Metastatic Liver Carcinoma in the Lung (tissue), 2 donors: ENCODE results near the gene NINL.

- PRO-cap, 2 experiments = no peak in any of the 2 experiments
Observed at GRCh38 chr20:24745943-24746475, 203.1 kb upstream of the CST7 start.

- PRO-cap, 2 experiments = no peak in any of the 2 experiments
Observed at GRCh38 chr20:24746476-24746700, 202.7 kb upstream of the CST7 start.

DNA sequence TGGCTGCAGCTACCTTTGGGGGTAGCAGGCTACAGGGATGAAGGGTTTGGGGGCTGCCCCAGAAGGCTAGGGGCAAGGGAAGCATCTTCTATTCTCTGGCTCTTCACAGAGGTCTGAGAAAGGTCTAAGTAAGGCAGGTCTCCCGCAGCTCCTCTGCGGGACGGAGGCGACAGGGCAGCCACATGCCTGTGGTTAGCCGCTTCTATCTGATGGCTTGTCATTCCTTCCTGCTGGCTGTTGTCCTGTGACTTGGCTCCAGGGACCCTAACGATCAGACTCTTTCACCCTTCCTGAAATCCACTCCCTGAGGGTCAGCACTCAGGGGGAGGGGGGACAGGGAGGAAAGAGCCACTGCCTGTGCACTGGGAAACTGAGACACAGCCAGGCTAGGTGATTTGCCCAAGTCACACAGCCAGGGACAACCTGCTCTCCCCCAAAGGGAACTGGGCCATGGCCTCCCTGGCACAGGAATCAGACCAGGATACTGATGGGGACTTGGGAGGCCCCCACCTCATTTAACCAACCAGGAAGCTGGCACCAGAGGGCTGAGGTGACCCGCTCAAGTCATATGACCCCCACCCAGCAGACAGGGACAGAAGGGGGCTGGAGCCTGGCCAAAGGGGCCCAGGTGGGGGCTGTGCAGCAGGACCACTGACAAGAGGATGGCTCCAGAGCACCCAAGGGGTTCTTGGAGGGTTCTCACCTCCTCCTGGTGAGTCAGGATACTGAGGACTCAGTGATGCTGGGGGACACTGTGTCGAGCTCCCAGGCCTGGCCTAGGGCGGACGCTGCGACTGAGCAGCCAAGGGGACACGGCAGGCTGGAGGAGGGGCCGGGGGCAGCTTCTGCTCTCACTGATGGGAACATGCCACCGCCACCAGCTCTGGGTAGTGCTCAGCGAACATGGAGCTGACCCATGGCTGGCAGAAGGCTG, 936 bp downstream of the CST7 start:
- PRO-cap, 2 experiments = no peak in any of the 2 experiments

DNA sequence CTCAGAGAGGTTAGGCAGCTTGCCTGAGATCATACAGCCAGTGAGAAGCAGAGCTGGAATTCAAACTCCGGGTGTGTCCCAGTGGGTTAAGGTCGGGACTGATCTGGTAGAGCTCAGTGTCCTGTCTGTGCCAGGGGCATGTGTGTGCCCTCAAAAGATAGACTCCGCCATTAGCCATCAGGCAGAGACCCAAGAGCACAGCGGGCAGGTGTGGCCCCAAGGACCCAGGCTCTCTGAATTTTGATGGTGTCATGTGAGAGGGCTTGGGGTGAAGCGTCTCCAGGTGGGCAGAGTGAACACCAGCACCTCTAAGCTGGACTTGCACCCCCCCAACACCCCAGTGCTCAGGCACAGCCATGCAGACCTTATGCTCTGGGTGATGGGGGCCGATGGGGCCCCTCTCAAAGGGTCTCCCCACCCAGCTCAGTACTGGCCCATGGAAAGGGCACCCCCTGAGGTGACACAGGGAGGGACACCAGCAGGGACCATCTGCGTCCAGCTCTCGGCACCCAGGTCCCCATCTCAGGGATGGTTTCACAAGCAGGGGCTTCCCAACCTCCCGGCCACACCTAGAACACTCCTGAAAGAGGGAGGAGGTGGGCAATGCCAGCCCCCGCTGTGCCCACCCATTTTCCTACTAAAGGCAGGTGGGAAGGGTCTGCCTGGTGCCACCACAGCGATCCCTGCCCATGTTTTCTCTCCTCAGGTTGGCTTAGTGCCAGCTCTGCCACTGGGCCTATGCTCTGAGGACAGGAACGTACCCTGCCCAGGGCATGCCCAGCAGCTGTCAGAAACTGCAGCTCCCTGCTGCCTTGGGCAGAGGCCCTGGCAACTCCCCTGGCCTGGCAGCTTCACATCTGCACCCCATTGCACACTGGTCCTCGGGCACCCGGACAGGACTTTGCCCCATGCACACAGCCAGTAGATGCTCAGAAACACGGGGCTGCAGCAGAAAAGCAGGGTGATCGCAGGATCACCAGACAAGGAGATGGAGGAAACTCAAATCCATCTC, 3.5 kb downstream of the CST7 start:
- PRO-cap, 2 experiments = peak in 1 of 2 experiments; most common plus-strand start position 937 of the sequence (in 1)

- PRO-cap, 2 experiments = no peak in any of the 2 experiments
Observed at GRCh38 chr20:24964257-24964860, 15.3 kb downstream of the CST7 start.

GRCh38 chr20:24988945-24989582, 3.5 kb downstream of the APMAP start:
- PRO-cap, 2 experiments = peak in 1 of 2 experiments; most common plus-strand start chr20:24989434 (in 1); most common minus-strand start chr20:24989307 (in 1)

DNA sequence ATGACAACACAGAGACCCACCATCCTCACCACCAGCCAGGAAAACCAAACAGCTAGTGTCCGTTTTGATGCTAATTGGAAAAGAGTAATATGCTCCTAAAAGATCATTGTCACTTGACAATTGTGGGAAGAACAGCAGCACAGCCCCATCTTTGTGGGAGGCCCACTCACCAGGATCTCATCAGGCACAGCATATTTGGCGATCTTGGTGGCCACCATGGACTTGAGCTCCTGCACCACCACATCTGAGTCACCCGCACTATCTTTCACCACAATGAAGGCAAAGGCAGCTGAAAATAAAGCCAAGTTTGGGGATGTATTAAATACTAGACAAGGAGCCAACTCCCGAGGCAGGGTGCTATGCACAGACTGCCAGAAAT, 16.5 kb upstream of the APMAP start:
- PRO-cap, 2 experiments = no peak in any of the 2 experiments

DNA sequence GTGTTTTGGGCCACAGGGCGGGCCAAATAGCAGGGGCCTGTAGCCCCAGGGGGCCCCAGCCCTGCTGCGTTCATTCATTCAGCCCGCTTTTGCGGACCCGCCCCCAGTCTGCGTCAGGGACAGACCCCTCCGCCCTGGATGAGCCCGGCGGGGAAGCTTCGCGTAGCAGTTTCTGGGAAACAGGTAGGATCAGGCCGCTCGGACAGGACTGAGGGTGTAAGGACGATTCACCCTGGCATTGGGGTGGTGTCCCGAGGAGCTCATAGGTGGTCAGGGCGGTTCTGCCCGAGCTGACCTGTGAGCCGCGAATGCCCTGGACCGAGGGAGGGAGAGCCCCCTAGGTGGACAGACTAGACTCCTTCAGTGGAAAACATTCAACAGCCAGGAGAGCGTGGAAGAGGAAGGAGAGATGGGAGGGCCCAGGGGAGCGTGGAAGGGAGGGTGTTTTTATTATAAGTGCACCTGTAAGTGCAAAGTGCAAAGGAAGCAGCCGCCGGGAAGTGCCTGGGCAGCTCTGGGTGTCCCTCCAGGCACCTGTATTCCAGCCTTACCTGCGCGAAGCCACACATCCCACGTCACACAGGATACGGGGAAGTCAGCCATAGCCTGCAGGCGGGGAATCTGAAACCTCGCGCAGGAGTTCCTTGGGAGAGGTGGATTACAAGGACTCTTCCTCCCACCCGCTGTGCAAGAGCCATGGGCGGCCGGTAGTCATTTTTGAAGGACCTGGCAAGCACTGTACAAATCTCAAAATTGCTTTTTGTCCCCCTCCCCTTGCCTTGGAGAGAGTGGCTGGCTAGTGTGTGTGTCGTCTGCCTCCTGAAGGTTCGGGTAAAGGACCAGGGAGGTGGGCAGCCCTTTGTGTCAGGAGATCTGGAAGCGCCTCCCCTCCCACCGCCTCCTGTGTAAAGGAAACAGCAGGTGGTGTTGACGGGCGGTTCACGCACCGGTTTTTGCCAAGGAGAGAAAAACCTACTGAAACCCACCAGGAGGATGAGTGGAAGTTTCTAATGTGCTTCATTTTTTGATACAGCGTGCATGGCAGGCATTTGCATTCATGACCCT, 892 bp downstream of the ENTPD6 start:
- PRO-cap, 2 experiments = peak in 1 of 2 experiments; most common plus-strand start position 168 of the sequence (in 1)

DNA sequence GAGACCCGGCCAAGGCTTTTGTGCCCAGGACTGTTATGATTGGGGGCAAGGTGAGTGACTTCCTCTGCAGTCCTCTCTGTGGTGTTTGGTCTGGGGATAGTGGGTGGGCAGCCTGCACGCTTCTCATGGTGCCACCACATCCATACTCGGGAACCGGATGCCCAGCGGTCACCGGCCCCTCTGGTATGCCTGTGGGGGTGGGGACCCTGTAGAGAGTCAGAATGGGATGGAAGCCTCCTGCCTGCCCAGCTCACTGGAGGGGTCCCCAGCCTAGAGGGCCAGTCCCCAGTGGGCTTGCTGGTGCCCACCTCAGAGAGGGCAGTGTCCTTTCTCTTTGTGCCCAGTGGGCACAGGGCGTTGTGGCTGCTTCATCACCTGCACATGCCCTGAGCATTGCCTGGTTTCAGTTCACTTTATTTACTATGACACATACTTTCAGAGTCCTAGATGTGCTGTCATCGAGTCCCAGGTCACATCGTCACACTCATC, 40.6 kb downstream of the PYGB start:
- PRO-cap, 2 experiments = no peak in any of the 2 experiments

GRCh38 chr20:25319656-25320854, 70.6 kb downstream of the ABHD12 start:
- PRO-cap, 2 experiments = no peak in any of the 2 experiments

DNA sequence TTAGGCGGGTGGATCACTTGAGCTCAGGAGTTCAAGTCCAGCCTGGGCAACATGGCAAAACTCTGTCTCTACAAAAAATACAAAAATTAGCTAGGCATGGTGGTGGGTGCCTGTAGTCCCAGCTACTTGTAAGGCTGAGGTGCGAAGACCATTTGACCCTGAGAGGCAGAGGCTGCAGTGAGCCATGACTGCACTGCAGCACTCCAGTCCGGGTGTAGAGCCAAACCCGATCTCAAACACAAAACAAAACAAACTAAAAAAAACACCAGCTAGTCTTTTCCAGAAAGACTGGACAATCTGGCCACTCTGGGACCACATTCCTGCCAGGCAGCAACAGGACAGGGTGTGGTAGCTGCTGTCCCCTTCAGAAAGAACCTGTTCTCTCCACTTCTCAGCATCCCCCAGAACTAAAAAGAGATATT, 6.1 kb downstream of the ABHD12 start:
- PRO-cap, 2 experiments = no peak in any of the 2 experiments

- PRO-cap, 2 experiments = no peak in any of the 2 experiments
Observed at GRCh38 chr20:25461258-25461678, 53.8 kb downstream of the GINS1 start.

DNA sequence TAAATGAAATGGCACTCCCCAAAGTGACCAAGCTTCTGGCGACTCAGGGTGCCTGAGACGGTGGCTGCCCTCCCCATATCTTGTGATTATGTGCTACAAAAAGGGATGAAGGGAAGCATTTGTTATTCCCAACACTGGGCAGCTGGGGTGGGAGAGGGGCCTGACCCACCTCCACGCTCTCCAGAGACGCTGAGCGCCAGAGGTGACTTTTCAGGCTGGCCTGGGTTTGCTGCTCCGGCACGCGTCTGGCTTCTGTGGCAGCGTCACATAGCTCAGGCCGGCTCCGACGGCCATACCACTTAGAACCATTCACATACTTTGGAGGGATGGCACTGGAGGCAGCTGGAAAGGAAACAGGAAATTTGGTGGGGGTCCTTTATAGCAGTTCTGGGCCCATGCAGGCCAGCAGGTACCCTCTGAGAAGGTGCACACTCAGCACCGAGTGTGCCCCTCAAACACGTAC, 72.6 kb downstream of the NINL start:
- PRO-cap, 2 experiments = no peak in any of the 2 experiments

GRCh38 chr20:25532555-25533597, 52.5 kb downstream of the NINL start:
- PRO-cap, 2 experiments = no peak in any of the 2 experiments

DNA sequence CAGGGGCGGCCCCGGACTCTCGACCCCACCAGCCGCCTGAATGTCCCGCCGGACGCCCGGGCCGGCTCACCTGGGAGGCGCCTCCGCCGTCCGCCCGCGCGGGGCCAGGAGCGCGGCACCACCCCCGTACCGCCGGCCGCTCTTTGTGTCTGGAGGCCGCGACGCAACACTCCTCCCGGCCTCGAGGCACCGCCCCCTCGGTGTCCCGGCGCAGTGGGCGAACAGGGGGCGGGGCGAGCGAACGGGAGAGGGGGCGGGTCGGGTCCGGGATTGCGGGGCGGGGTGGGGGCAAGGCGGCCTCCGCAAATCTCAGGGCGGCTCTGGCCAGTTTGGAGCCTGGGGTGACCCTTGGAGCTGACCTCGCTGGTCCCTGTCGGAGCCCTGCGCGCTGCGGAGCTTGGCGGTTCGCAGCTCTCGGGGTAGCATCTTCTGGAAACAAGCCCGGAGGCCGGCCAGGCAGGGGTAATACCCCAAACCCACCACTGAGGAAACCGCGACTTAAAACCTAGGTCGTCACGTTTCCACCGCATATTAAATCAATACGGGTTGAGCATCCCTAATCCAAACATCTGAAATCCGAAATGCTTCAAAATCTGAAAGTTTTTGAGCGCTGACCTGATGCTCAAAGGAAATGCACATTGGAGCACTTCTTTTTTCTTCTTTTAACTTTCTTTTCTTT, at the start of gene NINL:
NINL (minus strand) TSS at position 147 of the 679 bp plus-strand sequence.
- PRO-cap, 2 experiments = peak in 2 of 2 experiments; most common minus-strand start position 145 of the sequence (in 2)

DNA sequence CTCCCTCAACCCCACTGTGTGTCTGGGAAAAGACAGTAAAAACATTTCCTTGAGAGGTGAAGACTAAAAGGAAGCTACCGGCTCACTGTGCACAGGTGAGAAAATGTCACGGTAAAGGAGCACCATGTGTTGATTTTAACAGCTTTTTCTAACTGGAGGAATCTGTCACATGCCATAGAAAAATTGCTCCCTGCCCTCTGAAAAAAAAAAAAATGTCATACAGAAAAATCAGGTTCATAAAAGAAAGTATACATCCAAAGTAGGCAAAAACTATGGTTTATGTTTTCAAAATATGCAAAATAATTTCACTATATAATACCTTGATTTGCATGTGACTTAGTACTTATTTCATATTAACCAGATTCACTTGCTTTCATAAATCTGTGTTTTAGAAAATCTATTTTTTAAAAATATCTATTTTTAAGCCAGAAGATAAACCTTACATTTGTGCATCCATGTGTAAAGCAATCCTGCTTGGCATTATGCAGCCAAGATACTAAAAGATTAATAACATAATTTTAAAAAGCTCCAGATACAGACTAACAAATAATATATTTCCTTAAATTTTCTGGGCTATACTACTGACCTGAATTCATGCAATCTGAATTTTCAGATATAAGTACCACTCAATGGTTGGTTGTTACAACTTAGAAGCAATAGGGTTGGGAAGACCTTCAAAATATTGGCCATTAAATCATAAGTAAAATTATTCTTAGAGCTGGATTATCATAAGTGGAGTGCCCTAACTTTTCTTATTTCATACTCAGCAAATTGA, 8.5 kb downstream of the NANP start:
- PRO-cap, 2 experiments = no peak in any of the 2 experiments

DNA sequence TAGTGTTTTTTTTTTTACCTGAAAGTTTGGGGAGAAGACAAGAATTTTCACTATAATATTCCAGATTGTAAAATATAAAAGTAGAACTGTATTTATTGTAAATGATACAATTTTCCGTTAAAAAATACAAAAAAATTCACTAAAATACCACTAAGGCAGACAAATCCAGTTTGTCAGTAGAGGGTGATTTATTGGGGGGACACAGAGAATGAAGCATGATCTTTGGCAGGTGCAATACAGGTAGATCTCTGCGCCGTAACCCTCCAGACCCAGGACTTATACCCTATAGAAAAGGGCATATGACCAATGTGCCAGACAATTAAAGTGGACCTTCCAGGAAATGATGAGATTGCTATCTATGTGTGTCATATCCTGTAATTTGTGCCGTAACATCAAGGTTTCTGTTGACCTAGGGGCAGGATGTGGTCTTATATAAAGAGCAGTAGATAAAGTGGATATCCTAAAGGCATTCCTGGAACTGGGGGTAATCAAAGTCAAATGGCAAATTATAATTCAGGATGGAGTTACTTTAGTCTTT, 42.9 kb upstream of the ZNF337 start:
- PRO-cap, 2 experiments = no peak in any of the 2 experiments

DNA sequence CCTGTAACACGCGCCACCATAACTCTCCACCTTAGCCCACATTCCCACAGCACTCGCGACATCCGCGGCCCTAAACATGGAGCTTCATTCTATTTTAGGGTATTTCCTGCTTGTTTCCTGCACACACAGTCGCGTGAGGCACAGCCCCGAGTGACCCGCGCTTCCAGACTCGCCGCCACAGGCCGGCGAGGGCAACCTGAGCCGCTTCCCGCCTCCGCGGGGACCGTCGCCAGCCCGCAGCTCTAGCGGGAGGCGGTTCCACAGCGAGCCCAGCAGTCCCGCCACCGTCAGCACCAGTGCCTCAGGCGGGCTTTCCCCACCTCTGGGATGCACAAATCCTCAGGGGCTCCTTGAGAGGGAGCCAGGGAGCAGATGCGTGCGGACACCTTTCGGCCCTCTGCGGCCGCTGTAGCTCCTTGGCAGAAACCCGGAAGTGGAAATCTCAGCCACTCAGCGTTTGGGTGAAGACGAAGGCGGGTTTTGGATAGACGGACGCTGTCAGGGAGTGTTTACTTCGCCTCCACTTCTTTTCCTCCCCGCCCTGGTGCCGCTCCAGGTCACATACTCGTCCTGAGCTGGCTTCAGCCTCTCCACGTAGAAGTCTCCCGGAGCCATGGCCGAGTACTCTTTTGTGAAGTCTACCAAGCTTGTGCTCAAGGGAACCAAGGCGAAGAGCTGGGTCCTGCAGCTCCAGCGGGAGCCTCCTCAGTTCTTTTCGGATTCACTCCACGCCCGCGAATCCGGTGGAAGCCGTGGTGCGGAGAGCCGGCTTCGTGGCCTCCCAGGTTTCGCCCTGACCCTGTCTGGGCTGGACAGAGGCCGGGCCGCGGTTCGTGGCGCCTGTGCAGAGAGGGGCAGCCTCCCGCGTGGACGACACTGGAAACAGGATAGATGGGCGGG, 2177.4 kb upstream of the DEFB115 start:
- PRO-cap, 2 experiments = no peak in any of the 2 experiments

DNA sequence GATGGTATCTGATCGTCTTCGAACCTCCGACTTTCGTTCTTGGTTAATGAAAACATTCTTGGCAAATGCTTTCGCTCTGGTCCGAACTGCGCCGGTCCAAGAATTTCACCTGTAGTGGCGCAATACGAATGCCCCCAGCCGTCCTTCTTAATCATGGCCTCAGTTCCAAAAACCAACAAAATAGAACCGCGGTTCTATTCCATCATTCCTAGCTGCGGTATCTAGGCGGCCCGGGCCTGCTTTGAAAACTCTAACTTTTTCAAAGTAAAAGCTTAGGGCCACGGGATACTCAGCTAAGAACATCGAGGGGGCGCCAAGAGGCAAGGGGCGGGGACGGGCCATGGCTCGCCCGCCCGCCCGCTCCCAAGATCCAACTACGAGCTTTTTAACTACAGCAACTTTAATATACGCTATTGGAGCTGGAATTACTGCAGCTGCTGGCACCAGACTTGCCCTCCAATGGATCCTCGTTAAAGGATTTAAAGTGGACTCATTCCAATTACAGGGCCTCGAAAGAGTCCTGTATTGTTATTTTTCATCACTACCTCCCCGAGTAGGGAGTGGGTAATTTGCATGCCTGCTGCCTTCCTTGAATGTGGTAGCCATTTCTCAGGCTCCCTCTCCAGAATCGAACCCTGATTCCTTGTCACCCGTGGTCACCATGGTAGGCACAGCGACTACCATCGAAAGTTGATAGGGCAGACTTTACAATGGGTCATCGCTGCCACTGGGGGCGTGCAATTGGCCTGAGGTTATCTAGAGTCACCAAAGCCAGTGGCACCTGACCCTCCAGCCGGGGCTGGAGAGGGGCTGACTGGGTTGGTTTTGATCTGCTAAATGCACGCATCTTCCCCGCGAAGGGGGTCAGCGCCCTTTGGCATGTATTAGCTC, 1958.1 kb upstream of the DEFB115 start:
- PRO-cap, 2 experiments = no peak in any of the 2 experiments

GRCh38 chr20:30284021-30284485, 973.4 kb upstream of the DEFB115 start:
- PRO-cap, 2 experiments = no peak in any of the 2 experiments